Cerebral cortex (tissue), 2 donors: Measurements from ENCODE around the genes SEC22C, HHATL, CCDC13 and ACKR2.

DNA sequence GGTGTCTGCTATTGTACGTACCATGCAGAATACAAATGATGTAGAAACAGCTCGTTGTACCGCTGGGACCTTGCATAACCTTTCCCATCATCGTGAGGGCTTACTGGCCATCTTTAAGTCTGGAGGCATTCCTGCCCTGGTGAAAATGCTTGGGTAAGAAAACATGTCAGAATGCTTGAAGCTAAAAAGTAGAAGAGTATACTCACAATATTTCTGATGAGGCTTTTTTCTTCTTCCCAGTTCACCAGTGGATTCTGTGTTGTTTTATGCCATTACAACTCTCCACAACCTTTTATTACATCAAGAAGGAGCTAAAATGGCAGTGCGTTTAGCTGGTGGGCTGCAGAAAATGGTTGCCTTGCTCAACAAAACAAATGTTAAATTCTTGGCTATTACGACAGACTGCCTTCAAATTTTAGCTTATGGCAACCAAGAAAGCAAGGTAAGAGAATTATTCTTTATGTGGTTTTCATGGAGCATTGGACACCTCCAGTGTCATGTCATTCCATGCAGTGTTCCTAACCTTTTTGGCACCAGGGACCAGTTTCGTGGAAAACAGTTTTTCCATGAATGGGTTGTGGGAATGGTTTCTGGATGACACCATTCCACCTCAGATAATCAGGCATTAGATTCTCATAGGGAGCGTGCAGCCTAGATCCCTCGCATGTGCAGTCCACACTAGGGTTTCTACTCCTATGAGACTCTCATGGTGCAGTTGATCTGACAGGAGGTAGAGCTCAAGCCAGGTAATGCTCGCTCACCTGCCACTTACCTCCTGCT lies 26.3 kb downstream of the CTNNB1 start:
- PRO-cap, 2 experiments: no peak in any of the 2 experiments

GRCh38 chr3:41381695-41382905 lies 182.8 kb downstream of the CTNNB1 start:
- PRO-cap, 2 experiments: no peak in any of the 2 experiments

- PRO-cap, 2 experiments: peak in 1 of 2 experiments; most common plus-strand start chr3:42013082 (in 1); most common minus-strand start chr3:42012957 (in 1)
Measured at GRCh38 chr3:42012399-42013307, 50.8 kb upstream of the ULK4 start.

- PRO-cap, 2 experiments: no peak in any of the 2 experiments
Measured at GRCh38 chr3:42035350-42036402, 55.5 kb upstream of the TRAK1 start.

DNA sequence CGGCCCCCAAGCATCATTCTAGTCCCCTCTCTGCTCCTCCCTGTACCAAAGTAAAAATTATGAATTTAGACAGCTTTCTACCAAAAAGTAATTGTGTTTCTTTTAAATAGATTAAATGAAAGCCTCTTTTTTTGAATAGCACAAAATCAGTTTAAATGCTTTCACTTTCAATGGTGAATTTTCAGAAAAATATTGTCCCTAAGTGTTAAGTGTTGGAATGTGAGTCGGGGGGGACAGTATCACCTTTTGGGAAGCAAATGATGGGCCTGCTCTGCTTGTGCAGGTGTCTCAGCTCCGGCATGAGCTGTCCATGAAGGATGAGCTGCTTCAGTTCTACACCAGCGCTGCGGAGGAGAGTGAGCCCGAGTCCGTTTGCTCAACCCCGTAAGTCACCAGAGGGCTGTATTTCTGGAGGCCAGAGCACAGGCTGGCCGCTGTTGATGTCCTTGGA lies 78.2 kb downstream of the CCK start:
- PRO-cap, 2 experiments: no peak in any of the 2 experiments

GRCh38 chr3:42505000-42505711 lies 2.7 kb downstream of the VIPR1 start:
- PRO-cap, 2 experiments: no peak in any of the 2 experiments

- PRO-cap, 2 experiments: no peak in any of the 2 experiments
Measured at GRCh38 chr3:42527032-42527571, 24.7 kb downstream of the VIPR1 start.

DNA sequence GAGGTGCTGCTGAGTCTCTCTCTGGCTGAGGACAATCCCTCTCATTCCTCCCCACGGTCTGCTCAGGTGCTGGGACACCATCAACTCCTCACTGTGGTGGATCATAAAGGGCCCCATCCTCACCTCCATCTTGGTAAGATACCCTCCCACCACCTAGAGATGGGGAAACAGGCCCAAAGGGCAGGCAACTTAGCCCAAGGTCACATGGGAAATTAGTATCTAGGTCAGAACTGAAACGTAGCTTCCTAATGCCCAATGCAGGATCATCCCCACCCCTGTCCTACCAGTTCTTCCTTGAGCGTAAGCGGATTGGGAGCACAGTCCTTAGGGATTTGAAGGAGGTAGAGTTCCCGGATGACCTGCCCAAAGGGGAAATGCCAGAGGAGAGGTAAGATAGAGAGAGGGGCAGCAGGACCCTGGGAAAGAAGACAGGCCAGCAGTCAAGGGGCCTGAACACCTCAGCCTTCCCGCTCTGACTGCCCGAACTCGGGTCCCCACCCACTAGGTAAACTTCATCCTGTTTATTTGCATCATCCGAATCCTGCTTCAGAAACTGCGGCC lies 29.4 kb downstream of the VIPR1 start:
- PRO-cap, 2 experiments: no peak in any of the 2 experiments

GRCh38 chr3:42581599-42582829 lies at the start of gene SEC22C:
Gene SEC22C, minus strand, starts transcription at chr3:42581967.
- PRO-cap, 2 experiments: peak in 2 of 2 experiments; most common plus-strand start chr3:42582128 (in 2); most common minus-strand start chr3:42581987 (in 1)

DNA sequence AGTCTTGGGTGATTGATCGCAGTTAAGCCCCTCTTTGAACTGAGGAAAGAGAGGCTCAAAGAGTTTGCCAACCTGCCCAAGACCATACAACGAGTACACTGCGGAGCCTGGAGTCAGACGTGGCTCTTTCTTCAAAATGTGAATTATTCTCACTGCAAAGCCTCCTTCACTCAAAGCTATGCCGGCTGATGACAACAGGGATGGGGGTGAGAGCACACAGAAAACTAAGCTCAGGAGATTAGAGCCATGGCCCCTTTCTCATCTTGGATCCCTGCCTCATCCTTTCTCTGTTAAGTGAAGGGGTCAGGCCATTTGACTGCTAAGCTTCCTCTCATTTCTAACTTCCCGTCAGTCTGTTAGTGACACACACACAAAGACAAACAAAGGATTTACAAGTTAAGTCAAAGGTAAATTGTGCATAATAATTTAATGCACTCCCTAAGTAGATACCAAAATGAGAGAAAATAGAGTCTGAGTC lies 1.1 kb downstream of the SS18L2 start:
- PRO-cap, 2 experiments: no peak in any of the 2 experiments

DNA sequence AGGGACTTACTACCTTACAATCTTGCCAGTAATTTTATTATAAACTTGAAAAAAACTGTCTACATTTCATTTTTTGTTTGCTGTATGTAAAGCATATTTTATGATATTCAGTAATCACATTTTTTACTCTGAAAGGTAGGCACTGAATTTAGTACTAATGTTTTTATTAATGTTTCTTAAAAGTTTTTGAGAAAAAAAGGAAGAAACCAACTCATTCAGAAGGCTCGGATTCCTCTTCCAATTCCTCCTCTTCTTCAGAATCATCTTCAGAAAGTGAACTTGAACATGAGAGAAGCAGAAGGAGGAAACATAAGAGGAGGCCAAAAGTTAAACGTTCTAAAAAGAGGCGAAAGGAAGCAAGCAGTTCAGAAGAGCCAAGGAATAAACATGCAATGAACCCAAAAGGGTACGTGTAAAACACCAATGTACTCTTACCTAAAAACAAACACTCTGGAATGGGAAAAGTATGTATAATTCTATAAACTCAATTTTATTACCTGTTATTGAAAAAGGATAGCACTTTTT lies 21.0 kb upstream of the ZBTB47 start:
- PRO-cap, 2 experiments: no peak in any of the 2 experiments

GRCh38 chr3:42654011-42654707 lies 662 bp downstream of the ZBTB47 start:
- PRO-cap, 2 experiments: peak in 1 of 2 experiments; most common plus-strand start chr3:42654483 (in 1); most common minus-strand start chr3:42654433 (in 1)

DNA sequence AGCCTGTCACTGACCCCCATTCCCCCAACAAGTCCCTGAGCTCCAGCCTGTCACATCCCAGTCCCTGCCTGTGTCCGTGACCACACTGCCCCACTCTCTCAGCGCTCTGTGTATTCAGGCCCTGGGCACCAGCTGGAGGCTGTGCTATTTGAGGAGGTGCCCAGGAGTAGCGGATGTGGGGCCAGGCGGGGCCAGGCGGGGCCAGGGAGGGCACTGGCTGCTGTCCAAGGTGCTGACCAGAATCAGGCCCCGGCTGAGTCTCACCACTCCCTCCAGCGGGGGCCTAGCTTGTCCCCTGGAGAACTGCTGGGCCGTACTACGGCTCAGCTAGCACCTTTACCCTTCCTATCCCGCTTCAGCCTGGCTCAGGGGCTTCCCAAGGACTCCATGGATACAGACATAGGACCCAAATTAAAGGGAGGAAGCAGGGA lies 1.2 kb downstream of the HHATL start:
- PRO-cap, 2 experiments: peak in 1 of 2 experiments; most common plus-strand start position 60 of the sequence (in 1); most common minus-strand start position 108 of the sequence (in 1)

GRCh38 chr3:42702550-42703030 lies at the start of gene HHATL:
Gene HHATL, minus strand, starts transcription at chr3:42702798.
- PRO-cap, 2 experiments: peak in 1 of 2 experiments; most common plus-strand start chr3:42702819 (in 1); most common minus-strand start chr3:42702798 (in 1)

DNA sequence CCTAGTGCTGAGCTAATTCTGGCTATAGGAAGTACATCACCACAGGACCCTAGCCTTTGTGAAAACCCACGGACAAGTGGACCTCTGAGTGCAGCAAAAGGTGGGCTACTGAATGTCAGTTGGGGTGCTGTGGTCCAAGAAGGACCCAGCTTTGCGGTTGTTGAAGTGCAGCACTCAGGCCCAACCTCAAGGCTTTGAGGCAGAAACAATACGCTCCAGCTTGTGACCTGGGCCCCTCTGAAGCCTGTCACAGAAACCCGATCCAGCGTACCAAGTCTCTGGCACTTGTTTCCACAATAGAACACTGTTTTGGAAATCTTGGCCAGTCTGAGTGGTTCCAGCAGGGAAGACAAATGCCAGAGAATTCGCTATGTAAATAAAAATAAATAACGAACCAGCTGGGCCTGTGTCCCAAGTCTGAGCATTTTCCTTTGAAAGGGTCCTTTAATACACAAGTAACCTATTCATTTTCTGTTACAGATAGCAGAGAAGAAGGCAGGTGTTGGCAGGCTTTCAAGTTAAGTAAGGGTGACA lies 26.6 kb downstream of the CCDC13 start:
- PRO-cap, 2 experiments: peak in 1 of 2 experiments; most common plus-strand start position 325 of the sequence (in 1); most common minus-strand start position 196 of the sequence (in 1)

GRCh38 chr3:42755987-42756302 lies 17.1 kb downstream of the CCDC13 start:
- PRO-cap, 2 experiments: no peak in any of the 2 experiments

- PRO-cap, 2 experiments: peak in 1 of 2 experiments; most common plus-strand start chr3:42772813 (in 1); most common minus-strand start chr3:42773175 (in 1)
Measured at GRCh38 chr3:42772392-42773464, at the start of gene CCDC13. Gene CCDC13, minus strand, starts transcription at chr3:42773253.

DNA sequence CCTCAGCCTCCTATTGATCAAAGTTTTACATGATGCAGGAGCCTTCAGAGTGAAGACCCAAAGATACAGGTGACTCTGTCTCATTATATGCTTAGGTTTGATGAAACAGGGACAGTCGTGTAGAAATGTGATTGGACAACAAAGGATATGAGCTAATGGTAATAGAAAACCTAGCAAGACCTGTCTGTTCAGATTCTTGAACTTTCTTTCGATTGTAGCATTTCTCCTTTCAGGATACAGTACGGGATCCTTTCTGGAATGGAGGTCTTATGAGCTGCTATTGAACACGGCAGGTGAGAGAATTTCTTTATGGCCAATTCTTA lies at the start of gene ACKR2:
Gene ACKR2, plus strand, starts transcription at position 206 of the 323 bp plus-strand sequence.
- PRO-cap, 2 experiments: no peak in any of the 2 experiments

GRCh38 chr3:42826936-42827464 lies 17.8 kb downstream of the ACKR2 start:
- PRO-cap, 2 experiments: no peak in any of the 2 experiments

DNA sequence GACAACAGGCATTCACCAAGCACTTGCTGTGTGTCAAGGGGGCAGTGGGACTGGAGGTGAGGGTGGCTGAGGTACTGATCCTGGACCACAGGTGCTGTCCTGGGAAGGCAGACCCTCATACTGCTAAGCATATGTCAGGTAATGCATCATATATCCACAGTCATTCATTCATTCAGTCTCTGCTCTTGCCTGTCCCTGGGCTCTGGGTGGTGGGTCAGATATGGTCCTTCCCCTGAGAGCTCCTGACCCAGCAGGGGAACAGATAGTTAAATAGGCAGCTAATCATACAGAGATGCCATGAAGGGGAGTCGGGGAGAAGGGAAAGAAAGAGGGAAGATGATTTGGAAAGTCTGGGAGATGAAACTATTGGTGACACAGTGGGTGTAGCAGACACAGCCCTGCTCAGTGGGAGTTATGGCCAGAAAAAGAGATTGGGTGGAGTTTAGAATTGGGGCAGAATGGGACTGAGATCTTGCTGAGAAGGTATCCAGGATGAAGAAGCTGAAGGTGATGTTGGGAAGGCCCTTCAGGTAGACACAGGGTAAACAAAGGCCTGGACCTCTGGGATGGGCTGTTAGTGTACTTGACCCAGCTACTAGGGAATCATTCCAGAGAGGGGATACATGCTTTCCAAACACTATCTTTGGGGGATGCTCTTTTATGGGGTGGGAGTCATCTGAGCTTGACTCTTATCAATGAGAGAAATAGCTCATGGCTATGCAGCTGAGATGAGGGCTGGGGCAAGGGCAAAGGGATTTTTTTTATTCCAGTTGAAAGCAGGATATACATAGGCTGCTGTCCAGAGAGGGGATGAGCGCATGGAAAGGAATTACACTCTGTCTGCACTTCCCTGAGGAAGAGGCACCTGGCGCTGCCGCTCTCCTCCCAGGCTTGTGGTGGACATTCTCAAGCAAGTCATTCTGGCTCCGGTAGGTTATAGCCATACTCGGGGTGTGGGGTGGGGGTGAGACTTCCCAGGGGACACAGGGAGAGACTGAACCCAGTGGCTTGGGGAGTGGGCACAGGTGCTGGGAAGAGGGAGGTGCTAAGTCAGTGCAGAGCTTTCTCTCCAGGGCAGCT lies 24.8 kb downstream of the CYP8B1 start:
- PRO-cap, 2 experiments: no peak in any of the 2 experiments